Occipital lobe (tissue), 2 donors: ENCODE measurements around a stretch of chr17.

- RAMPAGE, long total RNA = no peak
Observed at GRCh38 chr17:36690583-36690799, 89.1 kb downstream of the MRM1 start.

- RAMPAGE, long total RNA = no peak
Observed at GRCh38 chr17:36727654-36728274, 126.4 kb downstream of the MRM1 start.

- RAMPAGE, long total RNA = no peak
Observed at GRCh38 chr17:36927977-36928585, 9.2 kb upstream of the LHX1 start.

- RAMPAGE, long total RNA = no peak
Observed at GRCh38 chr17:36949660-36949993, 873 bp downstream of the AATF start.

DNA sequence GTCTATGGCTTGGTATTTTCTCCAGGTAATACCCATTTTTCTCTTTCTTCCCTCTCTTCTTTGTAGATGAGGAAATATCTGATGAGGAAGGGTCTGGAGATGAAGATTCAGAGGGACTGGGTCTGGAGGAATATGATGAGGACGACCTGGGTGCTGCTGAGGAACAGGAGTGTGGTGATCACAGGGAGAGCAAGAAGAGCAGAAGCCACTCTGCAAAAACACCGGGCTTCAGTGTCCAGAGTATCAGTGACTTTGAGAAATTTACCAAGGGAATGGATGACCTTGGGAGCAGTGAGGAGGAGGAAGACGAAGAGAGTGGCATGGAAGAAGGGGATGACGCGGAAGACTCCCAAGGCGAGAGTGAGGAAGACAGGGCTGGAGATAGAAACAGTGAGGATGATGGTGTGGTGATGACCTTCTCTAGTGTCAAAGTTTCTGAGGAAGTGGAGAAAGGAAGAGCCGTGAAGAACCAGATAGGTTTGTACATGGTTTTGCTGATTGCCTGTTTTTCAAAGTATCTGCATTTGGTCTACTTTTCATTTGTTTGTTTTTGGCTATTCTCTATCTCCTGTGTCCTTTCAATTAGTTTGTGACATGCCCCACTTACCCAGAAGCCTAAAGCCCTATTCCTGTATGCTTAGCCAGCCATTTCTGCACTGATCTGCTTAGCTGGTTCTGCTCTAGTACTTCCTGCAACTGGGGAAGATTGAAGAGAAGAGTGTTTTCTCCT lies 4.2 kb downstream of the AATF start:
- RAMPAGE, long total RNA = no peak

GRCh38 chr17:37358122-37358429 lies 17.7 kb upstream of the C17orf78 start:
- RAMPAGE, long total RNA = no peak

DNA sequence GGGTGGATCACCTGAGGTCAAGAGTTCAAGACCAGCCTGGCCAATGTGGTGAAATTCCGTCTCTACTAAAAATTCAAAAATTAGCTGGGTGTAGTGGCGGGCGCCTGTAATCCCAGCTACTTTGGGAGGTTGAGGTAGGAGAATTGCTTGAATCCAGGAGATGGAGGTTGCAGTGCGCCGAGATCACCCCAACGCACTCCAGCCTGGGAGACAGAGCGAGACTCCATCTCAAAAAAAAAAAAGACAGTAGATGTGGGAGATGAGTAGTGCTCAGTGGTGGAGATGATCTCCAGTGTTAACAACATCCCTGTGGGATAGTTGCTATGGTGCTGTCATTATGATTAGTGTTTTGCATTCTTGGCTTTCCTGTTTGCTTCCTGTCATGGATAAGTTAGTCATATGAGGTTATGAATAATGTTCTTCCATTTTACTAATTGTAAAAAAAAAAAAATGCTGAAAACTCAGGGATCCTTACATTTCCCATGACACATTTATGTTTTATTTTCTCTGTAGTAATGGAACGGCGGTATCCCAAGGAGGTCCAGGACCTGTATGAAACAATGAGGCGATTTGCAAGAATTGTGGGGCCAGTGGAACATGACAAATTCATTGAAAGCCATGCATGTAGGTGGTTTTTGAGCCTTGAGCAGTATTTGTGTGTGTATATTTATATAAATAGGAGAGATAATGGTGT lies 24.6 kb upstream of the DUSP14 start:
- RAMPAGE, long total RNA = no peak

GRCh38 chr17:37487974-37488650 lies 1.6 kb upstream of the DUSP14 start:
- RAMPAGE, long total RNA = no peak

DNA sequence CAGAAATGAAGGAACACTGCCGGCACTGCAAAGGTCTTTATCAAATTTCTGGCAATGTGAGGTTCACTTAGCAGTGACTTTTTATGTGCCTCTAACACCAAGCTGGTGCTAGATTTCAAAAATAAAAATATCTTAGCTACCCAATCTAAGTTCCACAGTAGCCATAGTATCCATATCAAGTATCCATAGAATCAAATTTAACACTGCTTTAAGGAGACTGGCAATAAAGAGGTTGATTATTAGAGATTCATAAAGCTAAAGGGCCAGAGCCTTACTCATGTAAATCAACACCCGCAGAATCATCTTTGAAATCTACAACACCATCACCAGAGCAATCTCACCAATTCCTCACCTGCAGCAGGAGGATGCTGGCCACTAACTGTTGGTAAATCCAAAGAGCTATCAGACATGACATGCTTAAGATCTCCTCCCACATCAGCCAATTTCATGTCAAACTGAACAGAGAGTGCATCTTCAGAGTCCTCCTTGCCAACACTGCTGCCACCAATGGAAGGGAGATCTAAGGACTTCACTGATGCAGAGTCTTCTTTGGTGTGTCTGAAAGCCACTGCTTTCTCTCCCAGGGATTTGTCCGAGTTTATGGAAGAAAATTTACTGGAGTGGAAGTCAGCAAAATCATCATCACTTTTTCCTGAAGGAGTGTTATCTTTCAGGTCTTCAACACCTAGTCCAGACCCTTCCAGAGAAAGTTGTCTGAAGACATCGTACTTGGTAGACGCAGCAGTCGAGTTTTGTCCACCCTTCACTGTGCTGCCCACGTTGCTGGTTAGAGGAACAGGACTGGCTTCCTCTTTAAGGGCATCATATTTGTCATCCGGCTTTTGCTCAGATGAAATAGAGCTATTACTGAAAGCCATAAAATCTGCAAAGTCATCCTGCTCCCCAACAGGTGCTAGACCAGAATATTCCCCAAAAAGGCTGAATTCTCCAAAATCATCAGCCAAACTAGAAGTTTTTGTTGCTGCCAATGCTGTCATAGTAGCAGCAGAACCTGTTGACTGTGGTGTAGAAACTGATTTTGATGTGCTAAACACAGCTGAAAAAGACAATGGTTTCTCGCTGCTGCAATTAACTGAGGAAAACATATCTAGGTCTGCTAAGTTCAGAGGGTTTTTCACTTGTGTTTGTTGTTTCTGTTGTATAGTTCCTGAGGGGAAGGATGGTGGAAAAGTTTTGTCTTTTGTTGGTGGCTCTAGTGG lies 56.0 kb downstream of the SYNRG start:
- RAMPAGE, long total RNA = no peak

GRCh38 chr17:37683469-37684013 lies 40.3 kb upstream of the DDX52 start:
- RAMPAGE, long total RNA = no peak

GRCh38 chr17:37720935-37721811 lies 23.7 kb downstream of the HNF1B start:
- RAMPAGE, long total RNA = no peak

DNA sequence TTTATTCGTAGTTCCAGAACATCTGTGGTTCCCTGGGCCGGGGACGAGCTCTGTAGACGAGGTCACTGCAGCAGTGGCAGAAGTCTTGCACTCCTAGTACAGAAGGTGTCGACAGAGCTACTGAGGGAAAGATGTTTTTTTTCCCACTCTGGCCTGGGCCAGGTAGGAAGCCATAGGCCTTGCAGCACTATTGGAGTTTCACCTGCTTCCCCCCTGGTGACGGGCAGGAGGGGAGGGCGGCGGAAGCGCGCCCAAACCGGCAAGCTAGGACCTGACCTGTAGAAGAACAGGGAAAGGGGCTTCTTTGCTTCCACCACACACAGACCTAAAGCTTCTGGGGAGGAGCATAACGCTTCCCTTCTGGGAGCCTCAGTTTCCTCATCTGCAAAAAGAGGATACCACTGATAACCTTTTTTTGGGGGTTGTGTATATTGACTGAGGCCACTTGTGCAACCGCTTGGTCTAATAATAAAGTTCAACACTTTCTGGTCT lies 1.3 kb upstream of the HNF1B start:
- RAMPAGE, long total RNA = no peak

GRCh38 chr17:38277043-38277736 lies 19.8 kb upstream of the MRPL45 start:
- RAMPAGE, long total RNA = no peak

- RAMPAGE, long total RNA = no peak
Observed at GRCh38 chr17:38455858-38456708, 27.8 kb downstream of the ARHGAP23 start.

DNA sequence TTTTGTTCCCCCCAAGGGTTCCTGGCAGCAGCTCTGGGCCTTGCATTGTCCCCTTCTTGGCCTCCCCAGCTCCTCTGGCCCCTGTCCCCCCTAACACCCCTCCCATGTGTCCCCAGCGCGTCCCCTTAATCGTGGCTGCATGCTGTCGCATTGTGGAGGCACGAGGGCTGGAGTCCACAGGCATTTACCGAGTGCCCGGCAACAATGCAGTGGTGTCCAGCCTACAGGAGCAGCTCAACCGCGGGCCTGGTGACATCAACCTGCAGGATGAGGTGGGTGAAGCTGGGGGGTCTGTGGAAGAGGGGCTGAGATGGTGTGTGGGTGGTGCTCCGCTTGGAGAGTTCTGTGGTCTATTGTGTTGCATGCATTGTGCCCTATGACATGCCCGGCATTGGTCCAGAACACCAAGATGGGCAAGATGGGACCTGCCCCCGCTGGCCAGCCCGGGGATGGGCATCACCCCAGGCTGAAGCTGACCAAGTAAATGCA lies 54.2 kb downstream of the ARHGAP23 start:
- RAMPAGE, long total RNA = no peak

DNA sequence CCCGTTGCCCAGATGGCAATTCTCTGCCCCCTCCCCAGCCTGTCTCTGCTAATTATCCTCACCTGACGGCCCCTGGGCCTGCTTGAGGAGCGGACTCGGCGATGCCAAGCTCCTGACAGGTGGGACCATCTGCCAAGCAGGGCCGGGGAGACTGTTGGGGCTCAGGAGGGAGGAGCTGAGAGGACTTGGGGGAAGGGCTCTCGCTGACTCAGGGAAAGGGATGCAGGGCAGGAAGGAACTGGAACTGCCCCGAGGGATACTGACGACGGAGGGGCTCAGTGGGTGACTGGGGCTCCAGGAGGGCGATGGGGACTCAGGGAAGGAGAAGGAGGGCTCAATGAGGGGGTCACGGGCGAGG lies 46.8 kb downstream of the SRCIN1 start:
- RAMPAGE, long total RNA = no peak

GRCh38 chr17:38591344-38591811 lies 14.4 kb downstream of the SRCIN1 start:
- RAMPAGE, long total RNA = no peak

DNA sequence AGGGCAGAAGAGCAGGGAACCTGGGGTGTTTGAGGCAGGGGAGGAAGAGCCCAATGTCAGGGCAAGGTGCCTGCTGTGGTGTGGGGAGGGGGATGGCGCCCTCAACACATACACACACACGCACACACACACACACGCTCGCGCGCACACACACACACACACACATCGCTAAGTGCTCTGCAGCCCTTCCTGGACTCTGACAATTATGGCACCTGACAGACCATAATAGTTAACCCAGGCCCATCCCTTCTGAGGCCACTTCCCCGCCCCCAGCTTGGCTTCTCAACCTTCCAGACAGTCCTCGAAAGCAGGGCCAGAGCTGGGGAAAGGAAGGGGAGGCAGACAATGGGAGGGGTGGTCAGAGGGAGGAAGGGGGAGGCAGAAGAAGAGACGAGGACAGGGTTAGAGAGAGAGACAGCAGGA lies 4.2 kb downstream of the SRCIN1 start:
- RAMPAGE, long total RNA = no peak

DNA sequence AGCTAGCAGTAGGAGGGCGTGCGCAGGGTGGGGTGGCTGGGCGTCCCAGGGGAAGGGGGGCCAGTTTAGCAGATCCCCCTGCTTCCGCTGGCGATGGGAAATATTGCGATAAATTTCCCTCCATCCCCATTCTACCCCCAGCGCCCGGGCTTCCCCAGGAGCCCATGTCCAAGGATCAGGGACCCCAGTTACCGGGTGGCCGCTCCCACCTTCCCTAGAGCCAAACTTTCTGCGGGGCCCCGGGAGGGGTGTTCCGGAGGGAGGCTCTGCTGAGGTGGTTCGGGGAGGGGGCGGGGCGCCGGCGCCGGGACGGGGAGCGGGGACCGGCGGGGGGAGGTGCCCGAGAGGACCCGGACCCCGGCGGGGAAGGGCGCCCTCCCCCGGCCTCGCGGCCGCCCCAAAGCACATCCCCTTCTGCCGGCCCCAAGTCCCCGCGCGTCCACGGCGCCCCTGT lies 831 bp downstream of the PCGF2 start:
- RAMPAGE, long total RNA = no peak

DNA sequence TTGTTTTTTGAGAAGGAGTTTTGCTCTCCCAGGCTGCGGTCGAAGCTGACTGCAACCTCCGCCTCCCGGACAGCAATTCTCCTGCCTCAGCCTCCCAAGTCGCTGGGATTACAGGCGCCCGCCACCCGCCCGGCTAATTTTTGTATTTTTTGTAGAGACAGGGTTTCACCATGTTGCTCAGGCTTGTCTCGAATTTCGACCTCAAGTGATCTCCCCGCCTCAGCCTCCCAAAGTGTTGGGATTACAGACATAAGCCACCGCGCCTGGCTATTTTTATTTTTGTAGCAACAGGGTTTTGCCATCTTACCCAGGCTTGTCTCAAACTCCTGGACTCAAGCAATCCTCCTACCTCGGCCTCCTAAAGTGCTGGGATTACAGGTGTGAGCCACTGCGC lies 844 bp upstream of the CWC25 start:
- RAMPAGE, long total RNA = no peak